Parietal lobe (tissue), 2 donors: ENCODE data around the genes NCK2 and RGPD4.

GRCh38 chr2:105393730-105394519 is 4.9 kb downstream of the FHL2 start:
- RAMPAGE, long total RNA: no peak

DNA sequence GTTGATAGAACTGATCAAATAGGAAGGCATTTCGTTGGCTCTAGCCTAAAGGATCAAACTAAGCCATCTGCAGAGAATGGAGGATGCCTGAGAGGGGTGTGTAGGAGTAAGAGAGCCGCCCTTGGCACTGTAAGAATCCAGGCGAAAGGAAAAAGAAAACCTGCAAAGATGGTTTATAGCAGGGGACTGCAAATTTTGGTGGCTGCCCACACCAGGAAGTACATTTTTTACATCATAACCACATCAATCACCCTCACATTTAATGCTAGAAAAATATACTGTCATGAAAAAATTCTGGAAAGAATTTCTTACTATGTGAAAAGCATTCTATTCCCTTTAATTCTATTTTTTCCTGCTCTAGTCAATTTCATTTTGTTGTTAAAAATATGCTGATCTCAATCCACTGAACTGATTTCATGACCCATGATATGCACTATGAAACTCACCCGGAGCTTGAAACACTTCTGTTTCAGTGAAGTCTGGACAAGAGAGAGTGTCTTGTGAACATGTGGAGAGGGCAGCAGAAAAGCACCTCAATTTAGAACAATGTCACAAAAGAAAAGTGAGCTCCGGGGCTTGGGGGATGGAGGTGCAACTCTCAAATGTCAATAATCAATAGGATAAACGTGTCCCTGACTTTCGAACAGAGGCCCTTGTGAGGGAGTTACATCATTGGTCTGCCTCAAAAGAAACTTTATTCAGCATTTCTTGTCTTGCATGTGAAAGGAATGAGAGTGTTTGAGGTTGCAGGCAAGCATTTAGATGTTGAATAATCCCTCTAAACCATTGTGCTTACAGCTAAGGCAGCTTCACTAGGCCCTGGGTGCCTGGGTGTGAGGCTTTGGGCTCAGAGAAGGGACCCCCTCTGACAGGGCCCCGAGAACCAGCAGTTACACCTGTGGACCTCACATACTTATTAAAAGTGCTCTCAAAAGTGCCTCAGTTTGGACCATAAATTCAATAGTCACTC is 28.4 kb upstream of the FHL2 start:
- RAMPAGE, long total RNA: no peak

DNA sequence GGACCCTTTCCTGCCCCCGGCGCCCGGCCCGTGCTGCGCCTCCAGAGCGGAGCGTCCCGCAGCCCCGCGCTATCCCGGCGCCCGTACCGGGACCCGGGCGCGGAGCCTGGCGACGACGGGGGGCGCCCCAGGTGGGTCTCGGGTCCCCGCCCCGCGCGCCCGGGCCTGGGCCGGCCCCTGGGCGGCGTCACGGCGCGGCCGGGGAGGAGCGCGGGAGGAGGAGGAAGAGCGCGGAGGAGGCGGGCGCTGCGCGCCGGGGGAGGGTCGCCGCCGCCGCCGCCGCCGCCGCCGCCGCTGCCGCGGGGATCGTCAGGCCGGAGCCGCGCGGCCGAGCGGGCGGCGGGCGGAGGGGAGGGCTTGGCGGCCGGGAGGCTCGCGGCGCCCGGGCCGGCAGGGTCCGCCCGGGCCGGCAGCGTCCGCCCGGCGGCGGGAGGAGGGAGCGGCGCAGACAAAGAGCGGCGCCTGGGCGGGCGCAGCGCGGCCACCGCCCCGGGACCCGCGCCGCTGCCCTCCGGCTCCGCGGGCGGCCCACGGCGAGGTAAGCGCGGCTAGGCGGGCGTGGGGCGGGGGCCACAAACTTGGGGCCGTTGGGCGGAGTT is at the start of gene NCK2:
Gene NCK2, plus strand, starts transcription at position 312 of the 599 bp plus-strand sequence.
- RAMPAGE, long total RNA: no peak

DNA sequence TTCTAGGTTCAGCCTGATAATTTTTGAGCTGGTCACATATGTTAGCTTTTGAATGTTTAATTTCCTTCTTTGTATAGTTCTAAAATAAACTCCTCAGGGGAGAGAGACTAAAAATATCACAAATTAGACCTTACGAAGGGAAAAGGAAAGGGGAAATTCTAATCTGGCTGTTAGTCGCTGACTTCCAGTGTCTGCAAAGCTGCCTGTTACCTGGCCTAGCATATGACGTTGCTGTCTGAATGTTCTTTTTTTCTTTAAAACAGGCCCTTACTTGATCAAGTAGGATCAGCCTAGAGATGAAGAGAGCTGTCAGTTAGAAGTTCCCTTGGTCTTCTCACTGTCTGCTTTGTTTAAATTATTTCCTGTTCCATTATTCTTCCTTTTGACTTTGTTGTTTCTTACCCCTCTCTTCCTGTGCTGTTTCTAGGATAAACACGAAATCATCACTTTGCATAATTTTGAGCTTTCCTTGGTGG is 11.2 kb downstream of the NCK2 start:
- RAMPAGE, long total RNA: no peak

GRCh38 chr2:105795228-105796035 is 50.7 kb downstream of the NCK2 start:
- RAMPAGE, long total RNA: no peak

GRCh38 chr2:105816268-105816743 is 71.6 kb downstream of the NCK2 start:
- RAMPAGE, long total RNA: no peak

- RAMPAGE, long total RNA: no peak
These were observed 136.2 kb upstream of the ECRG4 start for GRCh38 chr2:105929322-105929742.

- RAMPAGE, long total RNA: no peak
These were observed 37.2 kb upstream of the ECRG4 start for GRCh38 chr2:106028358-106028562.

DNA sequence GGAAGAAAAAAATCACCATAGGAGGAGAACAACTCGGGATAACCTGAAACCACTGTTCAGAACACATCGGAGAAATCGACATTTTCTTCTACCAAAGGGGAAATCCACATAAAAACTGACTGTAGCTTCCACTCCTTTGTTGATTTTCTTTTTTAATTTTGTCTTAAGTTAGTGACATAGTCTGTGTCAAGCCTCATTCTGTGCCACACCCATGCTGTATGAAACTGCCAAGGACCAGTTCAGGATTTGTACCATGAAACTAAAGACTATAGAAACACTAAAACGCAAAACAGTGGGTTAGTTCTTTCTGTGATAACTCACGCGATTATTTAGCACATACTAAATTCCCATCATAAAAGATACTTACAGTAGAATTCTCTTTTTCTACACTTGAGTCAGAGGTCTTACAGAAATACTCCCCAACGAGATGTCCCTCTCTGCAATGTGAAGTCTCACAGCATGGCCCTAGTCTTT is 54.5 kb downstream of the UXS1 start:
- RAMPAGE, long total RNA: no peak

- RAMPAGE, long total RNA: no peak
These were observed 35.3 kb downstream of the UXS1 start for GRCh38 chr2:106158623-106159409.

DNA sequence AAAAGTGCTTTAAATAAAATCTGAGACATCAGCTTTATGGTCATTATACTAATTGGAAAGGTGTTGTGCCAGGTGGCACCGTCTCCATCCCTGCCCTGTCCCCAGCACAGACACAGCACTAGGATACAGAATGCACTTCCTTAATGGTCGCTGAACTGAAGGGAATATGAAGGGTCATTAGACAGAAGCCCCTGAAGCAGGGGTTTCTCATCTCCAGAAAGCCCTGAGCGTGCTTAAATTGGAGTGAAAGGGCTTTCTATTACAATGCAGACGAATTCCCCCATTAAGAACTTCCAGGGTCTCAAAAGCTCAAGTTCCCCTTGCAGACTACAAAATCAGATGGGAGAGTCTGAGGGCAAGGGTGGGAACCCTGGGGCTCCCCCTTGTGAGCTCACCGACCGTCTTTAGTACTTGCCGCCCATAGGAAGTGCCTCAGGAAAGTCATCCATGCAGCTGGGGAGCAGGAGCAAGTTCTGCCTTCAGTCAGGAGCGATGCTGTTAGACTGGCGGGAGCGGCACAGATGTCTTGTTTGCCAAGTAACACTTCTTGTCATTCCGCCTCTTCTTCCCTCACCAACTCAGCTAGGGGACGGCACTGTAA is 34.4 kb downstream of the UXS1 start:
- RAMPAGE, long total RNA: no peak

- RAMPAGE, long total RNA: no peak
These were observed 33.8 kb downstream of the UXS1 start for GRCh38 chr2:106160209-106160889.

- RAMPAGE, long total RNA: no peak
These were observed 59.6 kb upstream of the UXS1 start for GRCh38 chr2:106253748-106253976.

DNA sequence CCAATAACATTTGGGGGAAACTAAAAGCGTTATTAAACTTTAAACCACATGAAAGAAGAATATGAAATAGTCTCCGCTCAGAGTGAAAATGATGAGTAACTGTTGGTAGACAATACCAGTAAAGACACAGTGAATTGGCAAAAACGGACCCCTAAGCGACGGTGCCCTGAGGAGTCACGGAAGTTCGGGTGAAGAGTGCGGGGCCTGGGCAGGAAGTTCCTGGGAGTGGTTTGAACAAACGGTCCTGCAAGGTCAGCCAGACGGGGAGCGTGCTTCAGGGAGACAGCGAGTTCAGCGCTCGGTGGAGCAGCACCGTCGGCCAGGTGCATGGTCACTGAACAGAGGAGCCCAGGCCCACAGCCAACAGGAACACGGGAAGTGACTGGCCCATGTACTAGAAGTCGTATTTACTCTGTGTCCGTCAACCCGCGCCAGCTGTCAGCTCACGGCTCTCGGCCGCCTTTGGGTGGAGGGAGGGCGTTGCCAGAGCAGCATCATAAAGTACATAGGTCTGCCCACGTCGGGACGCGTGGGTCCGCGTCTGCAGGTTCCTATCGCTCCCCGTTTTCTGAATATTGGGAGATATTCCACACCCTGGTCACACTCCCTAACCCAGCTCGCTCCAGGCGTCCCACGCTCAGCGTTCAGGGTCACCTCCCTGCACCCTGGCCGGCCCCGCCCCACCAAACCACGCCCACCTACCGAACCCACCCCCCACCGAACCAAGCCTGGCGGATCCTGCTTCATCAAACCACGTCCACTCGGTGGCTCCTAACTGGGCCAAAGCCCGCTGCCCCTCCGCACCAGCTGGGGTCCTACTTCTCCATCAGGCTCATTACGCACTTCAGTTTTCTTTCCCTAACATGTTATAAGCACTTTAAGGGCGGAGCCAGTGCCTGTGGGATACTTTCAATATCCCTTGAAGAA is 75.7 kb upstream of the UXS1 start:
- RAMPAGE, long total RNA: no peak

DNA sequence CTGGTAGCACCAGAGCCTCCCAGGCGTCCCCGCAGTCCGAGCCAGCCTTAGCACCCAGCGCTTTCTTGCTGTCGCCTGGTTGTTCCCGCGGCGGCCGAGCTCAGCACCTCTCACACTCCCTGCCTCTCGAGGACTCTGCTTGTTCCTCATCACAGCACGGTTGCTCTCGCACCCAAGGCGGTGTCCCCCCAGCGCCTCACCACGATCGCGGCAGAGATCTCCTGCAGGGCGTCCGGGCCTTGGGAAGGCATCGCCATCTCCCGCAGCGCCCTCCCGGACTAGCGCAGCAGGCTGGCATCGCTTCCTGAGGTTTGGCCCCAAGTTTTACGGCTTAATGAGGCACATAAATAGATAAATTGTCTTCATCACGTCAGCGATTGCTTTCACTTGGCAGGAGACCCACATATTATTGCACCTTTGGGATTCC is 125.4 kb downstream of the RGPD3 start:
- RAMPAGE, long total RNA: no peak

- RAMPAGE, long total RNA: no peak
These were observed 79.4 kb downstream of the RGPD3 start for GRCh38 chr2:106388624-106389362.

GRCh38 chr2:106492883-106493531 is 5.8 kb downstream of the CD8B2 start:
- RAMPAGE, long total RNA: no peak

DNA sequence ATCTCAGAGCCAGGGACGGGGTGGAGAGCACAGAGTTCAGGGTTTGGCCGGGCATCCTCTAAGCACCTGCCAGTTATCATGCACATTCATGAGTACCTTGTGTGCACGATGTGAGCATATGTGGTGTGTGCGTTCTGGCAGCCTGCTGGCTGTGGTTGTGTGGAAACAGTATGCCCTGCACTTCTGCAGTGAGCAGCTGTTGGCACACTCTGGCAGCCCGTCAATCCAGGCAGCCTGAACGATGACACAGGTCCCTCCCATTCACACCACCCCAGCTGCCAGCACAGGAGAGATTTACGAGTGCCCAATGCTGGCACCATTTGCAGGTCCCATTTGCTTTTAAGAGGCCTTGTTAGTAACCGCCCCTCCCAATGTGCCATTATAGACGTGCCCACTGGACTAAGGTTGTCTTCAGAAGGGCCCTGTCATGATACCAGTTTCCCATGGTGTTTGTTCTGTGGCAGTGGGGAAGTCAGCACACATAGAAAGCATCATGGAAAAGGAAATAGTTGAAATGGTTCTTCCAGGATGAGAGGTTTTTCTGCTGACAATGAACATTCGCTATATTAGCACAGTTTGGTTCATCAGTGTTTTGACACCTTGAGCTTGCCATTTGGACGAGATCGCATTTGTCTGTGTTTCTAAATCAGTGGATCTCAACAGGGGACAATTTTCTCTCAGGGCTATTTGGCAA is 74.4 kb downstream of the CD8B2 start:
- RAMPAGE, long total RNA: no peak

DNA sequence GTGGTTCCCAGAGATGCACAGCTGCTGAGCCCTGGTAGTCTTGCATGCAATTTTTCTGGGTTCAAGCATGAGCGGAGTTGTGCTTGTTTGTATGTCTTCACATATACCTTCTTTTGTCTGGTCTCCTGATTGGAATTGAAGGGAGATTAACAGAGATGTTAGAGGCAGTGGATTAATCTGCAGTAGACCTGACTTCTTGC is 251.9 kb upstream of the ST6GAL2 start:
- RAMPAGE, long total RNA: no peak

DNA sequence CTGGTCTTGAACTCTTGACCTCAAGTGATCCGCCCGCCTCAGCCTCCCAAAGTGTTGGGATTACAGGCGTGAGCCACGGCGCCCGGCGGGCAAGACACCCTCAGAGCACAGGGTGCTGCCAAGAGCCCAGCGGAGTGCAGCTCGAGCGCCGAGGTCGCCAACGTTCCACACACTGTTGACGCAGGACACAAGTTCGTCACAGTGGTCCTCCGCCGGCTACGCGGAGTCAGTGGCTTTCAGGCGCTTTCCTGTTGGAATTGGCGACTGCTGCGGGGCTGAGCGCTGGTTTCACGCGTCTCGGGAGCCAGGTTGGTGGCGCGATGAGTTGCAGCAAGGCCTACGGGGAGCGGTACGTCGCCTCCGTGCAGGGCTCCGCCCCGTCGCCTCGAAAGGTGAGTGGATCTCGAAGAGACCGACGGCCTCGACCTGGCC is at the start of gene RGPD4:
Gene RGPD4, plus strand, starts transcription at position 199 of the 432 bp plus-strand sequence.
- RAMPAGE, long total RNA: no peak